ENCODE results near the genes GPAM, CASP7 and ADRB1.

DNA sequence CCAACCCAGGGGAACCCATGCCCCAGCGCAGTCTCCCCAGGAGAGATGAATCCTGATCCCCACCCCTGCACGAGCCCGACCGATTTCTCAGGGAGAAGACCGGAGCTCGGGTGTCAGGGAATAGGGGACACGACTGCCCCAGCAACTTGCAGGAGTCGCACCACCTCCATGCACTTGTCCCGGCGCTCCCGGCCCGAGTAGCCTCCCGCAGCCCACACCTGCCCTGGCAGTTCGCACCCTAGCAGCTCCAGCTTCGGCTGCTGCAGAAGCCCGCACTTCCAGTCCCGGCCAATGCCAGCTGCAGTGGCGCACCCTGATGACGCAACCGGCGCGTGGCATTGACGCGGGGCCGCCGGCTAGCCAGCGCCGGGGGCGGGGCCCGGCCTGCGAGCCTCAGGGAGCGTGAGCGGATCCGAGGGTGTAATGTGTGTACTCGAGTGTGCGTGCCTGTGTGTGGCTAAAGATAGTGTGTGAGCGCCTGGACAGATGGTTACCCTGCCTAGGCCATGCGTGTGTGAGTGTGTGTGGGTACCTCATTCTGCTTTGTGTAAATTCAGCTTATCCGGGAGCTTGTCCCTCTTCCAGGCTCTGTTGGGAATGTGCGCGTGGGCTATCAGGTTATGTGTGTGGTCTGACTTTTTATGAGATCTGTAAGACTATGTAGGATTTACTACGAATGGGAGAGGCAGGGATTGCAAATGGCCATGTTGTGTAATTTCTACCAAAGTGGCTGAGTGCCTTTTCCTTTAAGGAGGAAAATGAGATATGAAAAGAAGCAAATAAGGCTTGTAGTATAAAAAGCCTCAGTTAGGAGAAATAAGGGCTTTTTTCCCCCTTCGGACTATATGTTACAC is at the start of gene GPAM:
Gene GPAM, minus strand, starts transcription at position 310 of the 854 bp plus-strand sequence.
- RAMPAGE, long total RNA, result start-site peak on the minus strand centred at position 287 of the sequence, 64 bp wide, 397 and 545 reads in 2 replicates
- RRBS, result 2% methylated on average over 14 of the region's 43 CpGs

DNA sequence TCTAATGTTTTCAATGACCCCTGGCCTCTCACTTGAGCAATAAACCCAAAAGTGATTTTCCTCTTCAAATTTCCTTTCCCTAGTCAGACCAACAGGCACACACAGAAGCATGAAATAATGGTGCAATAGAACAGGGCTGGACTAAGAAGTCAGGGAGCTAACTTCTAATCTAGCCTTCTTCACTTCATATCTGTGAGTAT is 21.7 kb upstream of the TECTB start:
- RAMPAGE, long total RNA, result no peak

- RAMPAGE, long total RNA, result no peak
- RRBS, result no CpG with 5 or more reads among the region's 7 CpGs
These were observed 1.8 kb upstream of the ACSL5 start for GRCh38 chr10:112372114-112372548.

- RAMPAGE, long total RNA, result no peak
- RRBS, result no CpG with 5 or more reads among the region's 6 CpGs
These were observed 9.4 kb downstream of the ACSL5 start for GRCh38 chr10:112383181-112383794.

DNA sequence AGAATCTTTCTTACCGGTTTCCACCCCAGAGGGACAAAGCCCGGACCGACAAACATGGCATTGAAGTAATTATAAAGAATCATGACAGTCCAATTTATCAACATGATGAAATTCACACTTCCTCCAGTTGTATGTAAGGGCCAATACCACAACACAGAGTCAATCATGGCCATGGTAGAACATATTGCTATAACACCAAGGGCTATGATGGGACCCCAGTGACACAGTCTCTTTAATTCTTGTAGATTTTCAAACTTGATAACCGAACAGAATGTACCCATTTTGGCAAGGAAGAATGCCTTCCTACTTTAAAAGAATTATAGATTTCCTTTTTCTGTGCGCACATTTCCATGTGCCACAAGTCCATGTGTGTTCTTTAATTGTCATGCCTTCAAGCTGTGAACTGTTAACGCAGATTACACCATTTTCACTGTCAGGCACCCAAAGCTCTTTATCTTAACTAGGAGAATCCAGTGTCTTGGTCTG is 1.5 kb downstream of the ZDHHC6 start:
- RAMPAGE, long total RNA, result no peak
- RRBS, result no CpG with 5 or more reads among the region's 6 CpGs

DNA sequence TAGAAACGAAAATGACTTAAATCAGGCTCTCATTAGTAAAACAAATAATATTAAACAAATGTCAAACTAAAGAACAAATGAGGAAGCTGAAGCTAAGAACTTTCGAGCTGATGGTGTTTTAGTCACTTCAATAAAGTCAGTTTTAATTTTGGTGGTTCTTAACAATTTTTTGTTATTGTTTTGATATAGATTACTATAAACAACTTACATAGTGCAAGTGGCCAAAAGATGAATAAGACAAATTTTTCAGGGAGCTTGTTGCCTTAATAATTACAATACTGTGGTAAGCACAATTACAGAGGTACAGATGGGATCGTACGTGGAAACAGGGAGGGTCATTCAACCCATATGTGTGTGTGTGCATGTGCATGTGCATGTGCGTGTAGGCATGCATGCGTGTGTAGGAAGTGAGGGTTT is 33.2 kb downstream of the VTI1A start:
- RAMPAGE, long total RNA, result no peak
- RRBS, result no CpG with 5 or more reads among the region's 6 CpGs

- RAMPAGE, long total RNA, result no peak
- RRBS, result no CpG with 5 or more reads among the region's 1 CpG
These were observed 242.1 kb downstream of the VTI1A start for GRCh38 chr10:112689063-112689497.

DNA sequence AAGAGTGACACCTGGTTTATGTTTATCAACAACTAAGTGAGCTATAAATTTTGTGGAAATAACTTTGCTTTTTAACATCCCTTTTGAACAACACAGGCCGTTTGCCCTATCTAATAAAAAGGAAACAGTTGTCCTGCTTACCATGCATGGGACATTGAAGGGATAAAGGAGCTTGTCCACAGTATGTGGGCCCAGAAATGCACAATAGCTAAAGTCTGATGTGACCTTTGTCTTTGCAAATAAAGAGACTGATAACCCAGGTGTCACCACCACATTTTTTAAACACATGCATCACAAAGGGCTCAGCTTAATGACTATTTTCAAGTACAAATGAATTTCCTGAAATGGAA is 221.8 kb upstream of the TCF7L2 start:
- RAMPAGE, long total RNA, result no peak
- RRBS, result no CpG with 5 or more reads among the region's 1 CpG

GRCh38 chr10:112728828-112729538 is 221.1 kb upstream of the TCF7L2 start:
- RAMPAGE, long total RNA, result no peak
- RRBS, result no CpG with 5 or more reads among the region's 2 CpGs

GRCh38 chr10:112792648-112793154 is 157.3 kb upstream of the TCF7L2 start:
- RAMPAGE, long total RNA, result no peak
- RRBS, result no CpG with 5 or more reads among the region's 9 CpGs

- RAMPAGE, long total RNA, result no peak
- RRBS, result no CpG with 5 or more reads among the region's 13 CpGs
These were observed 128.3 kb upstream of the TCF7L2 start for GRCh38 chr10:112821532-112822279.

- RAMPAGE, long total RNA, result no peak
- RRBS, result no CpG with 5 or more reads among the region's 4 CpGs
These were observed 90.0 kb downstream of the TCF7L2 start for GRCh38 chr10:113039959-113040557.

GRCh38 chr10:113059136-113059971 is 109.3 kb downstream of the TCF7L2 start:
- RAMPAGE, long total RNA, result no peak
- RRBS, result no CpG with 5 or more reads among the region's 13 CpGs

DNA sequence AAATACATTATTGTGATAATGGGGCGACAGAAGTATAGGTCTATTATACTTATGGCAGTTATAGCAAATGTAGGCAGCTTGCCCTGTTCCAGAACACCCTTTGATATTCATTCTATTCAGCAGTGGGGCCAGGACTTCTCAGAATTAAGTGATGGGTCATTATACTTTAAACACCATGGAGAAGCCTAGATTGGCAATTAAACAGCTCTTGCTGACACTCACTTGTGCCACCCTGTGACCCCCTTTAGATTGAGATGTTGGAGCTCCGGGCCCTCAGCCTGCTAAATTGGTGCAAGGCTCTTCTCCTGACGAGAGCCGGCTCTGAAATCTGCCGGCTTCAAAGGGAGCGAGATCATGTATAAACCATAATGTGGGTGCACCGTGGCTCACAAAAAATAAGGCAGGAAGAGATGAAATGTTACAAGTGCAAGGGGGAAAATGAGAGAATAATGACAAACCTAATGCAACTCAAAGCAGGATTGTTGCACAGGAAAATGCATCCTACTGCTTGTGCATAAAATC is 198.0 kb downstream of the TCF7L2 start:
- RAMPAGE, long total RNA, result no peak
- RRBS, result 82% methylated on average over 1 of the region's 7 CpGs

DNA sequence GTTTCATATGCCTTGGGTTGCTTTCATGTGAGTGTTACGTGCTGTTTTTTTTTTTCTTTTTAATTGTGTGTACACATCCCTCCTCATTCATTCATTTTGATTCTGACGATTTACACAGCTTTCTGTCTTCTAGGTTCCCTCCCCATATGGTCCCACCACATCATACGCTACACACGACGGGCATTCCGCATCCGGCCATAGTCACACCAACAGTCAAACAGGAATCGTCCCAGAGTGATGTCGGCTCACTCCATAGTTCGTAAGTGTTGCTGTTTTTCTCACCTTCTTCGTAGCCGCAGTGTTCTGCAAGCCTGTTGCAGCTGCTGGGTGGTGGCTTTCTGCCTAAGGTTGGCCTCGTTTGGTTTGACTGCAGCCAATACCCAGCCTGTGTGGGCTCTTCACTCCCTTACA is 200.8 kb downstream of the TCF7L2 start:
- RAMPAGE, long total RNA, result no peak
- RRBS, result no CpG with 5 or more reads among the region's 13 CpGs

- RAMPAGE, long total RNA, result no peak
- RRBS, result 1% methylated on average over 4 of the region's 65 CpGs
These were observed at the start of gene CASP7 for GRCh38 chr10:113679475-113680155. Gene CASP7 (plus strand): TSS chr10:113679912.

GRCh38 chr10:113959325-113959875 is 84.3 kb upstream of the ADRB1 start:
- RAMPAGE, long total RNA, result no peak
- RRBS, result no CpG with 5 or more reads among the region's 6 CpGs

- RAMPAGE, long total RNA, result no peak
- RRBS, result no CpG with 5 or more reads among the region's 4 CpGs
These were observed 20.6 kb upstream of the ADRB1 start for GRCh38 chr10:114022974-114023482.

DNA sequence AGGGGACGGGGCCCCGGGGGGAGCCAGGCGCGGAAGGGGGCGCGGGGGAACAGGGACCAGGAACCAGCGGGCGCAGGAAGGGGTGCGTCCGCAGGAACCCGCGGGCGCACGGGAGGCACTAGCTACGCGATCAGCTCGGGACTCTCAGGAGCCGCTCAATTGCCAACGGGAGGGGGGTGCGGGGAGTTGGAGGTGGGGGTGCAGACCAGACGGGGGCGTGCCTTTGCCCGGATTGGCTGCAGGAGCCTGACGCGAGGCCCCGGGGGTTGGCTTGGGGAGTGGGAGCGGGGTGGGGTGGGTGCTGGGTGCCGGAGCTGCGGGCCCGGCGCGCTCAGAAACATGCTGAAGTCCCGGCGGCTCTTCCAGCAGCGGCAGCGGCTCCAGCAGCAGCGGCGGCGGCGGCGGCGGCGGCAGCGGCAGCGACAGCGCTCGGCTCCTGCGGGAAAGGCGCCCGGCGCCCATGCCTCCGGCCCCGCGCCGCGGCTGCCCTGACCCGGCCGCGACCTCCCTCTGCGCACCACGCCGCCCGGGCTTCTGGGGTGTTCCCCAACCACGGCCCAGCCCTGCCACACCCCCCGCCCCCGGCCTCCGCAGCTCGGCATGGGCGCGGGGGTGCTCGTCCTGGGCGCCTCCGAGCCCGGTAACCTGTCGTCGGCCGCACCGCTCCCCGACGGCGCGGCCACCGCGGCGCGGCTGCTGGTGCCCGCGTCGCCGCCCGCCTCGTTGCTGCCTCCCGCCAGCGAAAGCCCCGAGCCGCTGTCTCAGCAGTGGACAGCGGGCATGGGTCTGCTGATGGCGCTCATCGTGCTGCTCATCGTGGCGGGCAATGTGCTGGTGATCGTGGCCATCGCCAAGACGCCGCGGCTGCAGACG is at the start of gene ADRB1:
Gene ADRB1, plus strand, starts transcription at position 334 of the 873 bp plus-strand sequence.
- RAMPAGE, long total RNA, result no peak
- RRBS, result 2% methylated on average over 25 of the region's 107 CpGs

- RAMPAGE, long total RNA, result no peak
- RRBS, result 3% methylated on average over 28 of the region's 90 CpGs
These were observed 1.6 kb downstream of the ADRB1 start for GRCh38 chr10:114045025-114045882.

All from cardiac muscle cell (in vitro differentiated cells and primary cell).